ENCODE data around the gene LRRC39.

GRCh38 chr1:95095692-95097015 is 21.0 kb upstream of the TLCD4 start:
- PRO-cap, result no peak

DNA sequence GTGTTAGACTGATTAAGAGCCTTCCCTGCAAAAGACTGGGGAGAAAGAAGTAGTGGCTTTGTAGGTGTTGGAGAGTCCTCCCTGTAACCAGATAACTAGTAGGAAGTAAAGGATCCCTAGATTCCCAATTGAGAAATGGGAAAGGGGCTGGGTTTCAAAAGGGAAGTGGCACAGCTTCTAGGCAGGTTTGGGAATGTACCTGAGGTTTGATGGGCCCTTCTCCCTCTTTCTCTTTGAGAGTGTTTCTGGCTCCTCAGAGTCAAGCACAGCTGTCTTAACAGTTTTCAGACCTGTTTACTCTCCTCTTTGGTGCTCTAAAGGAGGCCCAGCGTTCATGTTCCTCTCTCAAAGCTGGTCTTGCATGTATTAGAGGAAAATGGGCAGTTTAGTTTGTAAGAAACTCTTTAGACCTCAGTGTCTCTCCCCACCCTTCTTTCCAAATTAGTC is 2.3 kb downstream of the TLCD4 start:
- PRO-cap, result no peak

- PRO-cap, result no peak
Observed at GRCh38 chr1:95120518-95121232, 3.5 kb downstream of the TLCD4 start.

- PRO-cap, result no peak
Observed at GRCh38 chr1:95559020-95559359, 325.0 kb downstream of the RWDD3 start.

GRCh38 chr1:95625314-95625589 is 391.2 kb downstream of the RWDD3 start:
- PRO-cap, result no peak

- PRO-cap, result no peak
Observed at GRCh38 chr1:96425463-96425852, 296.1 kb upstream of the PTBP2 start.

GRCh38 chr1:96755513-96756267 is 34.1 kb downstream of the PTBP2 start:
- PRO-cap, result no peak

DNA sequence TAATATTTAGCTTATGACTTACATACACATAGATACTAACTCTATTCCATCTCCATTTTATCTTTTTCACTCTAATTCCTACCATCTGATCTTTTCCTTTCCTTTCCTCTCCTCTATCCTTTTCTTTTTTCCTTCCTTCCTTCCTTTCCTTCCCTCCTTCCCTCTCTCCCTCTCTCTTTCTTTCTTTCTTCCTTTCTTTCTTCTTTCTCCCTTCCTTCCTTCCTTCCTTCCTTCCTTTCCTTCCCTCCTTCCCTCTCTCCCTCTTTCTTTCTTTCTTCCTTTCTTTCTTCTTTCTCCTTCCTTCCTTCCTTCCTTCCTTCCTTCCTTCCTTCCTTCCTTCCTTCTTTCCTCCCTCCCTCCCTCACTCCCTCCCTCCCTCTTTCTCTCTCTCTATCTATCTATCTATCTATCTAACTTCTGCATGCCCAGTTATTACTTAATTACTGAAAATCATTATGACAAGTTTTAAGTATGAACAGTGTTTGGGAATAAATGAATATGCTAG is 409.0 kb downstream of the PTBP2 start:
- PRO-cap, result no peak

GRCh38 chr1:98045006-98045710 is 124.3 kb upstream of the DPYD start:
- PRO-cap, result no peak

- PRO-cap, result no peak
Observed at GRCh38 chr1:98086578-98087151, 165.8 kb upstream of the DPYD start.

- PRO-cap, result no peak
Observed at GRCh38 chr1:98388443-98389097, 273.0 kb upstream of the SNX7 start.

- PRO-cap, result no peak
Observed at GRCh38 chr1:99533823-99534374, 112.0 kb upstream of the PALMD start.

DNA sequence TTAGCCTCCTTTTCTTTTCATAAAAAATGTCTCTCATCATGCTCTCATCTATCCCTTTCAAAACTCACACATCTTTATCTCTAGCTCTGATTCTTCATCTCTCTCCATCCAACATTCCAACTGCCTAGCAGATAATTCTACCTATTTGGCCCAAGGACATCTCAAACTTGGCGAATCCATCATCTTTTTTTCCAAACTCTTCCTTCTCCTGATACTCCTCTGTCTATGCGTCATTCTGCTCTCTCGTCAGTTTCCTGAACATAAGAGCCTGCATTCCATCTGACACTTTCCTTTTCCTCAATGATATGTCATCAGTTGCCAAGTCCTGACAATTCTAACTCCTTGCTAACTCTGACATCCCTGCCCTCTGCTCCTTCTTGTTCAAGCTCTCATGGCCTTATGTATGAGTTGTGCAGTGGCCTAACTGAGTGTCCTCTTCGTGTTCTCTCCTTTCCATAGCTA is 11.2 kb downstream of the PALMD start:
- PRO-cap, result bidirectional peak, plus-strand start at position 337 of the sequence, minus-strand start at position 191 of the sequence

DNA sequence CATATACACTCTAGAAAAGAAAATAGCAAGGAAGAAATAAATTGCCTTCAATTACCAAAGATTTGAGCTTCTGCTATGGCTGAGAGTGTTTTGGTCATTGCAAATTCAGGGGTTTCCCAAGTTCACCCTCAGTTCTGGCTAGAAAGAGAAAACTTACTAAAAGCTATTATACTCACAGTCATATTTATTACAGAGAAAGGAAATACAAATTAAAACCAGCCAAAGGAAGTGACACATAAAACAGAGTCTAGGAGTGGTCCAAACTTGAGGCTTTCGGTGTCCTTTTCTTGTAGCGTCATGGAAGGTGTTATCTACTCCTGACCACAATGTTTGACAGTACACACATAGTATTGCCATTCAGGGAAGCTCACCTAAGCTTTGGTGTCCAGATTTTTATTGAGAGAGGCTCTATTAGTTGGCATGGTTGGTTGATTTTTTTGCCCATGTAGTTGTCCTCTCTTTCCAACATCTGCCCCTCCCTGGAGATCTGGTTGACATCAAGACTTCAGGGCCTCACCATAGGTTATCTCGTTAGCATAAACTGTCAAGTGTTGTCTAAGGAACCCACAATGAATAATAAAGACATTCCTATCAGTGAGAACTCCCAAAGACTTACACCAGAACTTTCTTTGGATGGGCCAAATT is 9.1 kb upstream of the MFSD14A start:
- PRO-cap, result no peak

DNA sequence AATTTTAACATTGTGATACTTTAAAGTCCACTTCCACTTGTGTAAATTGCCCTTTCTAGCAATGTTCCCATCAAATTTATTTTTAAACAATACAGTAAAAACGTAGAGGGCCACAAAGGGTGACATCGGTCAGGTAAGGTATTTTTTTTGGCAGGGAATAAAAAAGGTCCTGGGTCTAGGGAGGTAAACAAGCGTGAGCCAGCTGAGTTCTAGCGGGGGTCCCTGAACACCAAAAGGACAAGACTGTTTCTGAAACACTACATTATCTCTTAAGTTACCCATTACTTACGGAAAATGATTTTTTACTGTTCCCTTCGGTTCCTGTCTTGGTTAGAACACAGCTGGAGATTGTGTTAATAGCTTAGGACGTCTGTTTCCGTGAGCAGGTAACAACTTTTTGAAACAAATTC is 449 bp upstream of the MFSD14A start:
- PRO-cap, result no peak

GRCh38 chr1:100038229-100039079 is 559 bp downstream of the MFSD14A start:
- PRO-cap, result bidirectional peak, plus-strand start at chr1:100038896, minus-strand start at chr1:100038834

DNA sequence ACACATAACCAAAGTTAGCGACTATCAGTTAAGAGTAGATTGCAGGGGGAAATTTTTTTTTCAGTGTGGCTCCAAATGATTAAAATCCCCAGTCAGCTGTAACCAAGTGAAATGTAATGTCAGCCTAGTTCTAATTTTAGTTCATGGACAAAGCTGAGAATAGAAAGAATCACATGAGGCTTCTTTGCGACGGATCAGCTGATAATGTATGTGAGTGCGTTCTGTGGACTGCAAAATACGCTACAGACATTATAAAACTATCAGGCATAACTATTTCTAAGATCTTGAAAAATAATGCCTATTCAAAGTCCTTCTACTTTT is at the start of gene LRRC39:
Gene LRRC39, minus strand, starts transcription at position 121 of the 321 bp plus-strand sequence.
- PRO-cap, result no peak

- PRO-cap, result no peak
Observed at GRCh38 chr1:100217819-100218194, 31.8 kb downstream of the DBT start.

DNA sequence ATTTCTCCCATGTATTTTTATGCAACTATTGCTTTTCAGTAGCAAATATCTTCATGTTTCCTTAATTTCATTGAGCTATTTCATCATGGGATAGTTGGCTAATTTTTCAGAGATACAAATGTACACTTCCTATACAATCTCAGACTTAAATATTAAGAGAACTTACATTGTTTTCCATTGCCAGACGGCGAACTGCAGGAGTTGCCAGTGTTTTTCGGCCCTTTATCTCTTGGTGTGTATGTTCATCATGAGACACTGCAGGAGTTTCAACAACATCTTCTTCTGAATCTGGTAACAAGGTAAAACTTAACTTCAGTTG is 31.2 kb downstream of the DBT start:
- PRO-cap, result no peak

GRCh38 chr1:100354903-100355377 is 2.6 kb downstream of the CDC14A start:
- PRO-cap, result no peak

Data from trachea (tissue), 1 donor.